Occipital lobe (tissue), 2 donors: ENCODE results near the genes PRRG4, CSTF3 and C11orf91.

DNA sequence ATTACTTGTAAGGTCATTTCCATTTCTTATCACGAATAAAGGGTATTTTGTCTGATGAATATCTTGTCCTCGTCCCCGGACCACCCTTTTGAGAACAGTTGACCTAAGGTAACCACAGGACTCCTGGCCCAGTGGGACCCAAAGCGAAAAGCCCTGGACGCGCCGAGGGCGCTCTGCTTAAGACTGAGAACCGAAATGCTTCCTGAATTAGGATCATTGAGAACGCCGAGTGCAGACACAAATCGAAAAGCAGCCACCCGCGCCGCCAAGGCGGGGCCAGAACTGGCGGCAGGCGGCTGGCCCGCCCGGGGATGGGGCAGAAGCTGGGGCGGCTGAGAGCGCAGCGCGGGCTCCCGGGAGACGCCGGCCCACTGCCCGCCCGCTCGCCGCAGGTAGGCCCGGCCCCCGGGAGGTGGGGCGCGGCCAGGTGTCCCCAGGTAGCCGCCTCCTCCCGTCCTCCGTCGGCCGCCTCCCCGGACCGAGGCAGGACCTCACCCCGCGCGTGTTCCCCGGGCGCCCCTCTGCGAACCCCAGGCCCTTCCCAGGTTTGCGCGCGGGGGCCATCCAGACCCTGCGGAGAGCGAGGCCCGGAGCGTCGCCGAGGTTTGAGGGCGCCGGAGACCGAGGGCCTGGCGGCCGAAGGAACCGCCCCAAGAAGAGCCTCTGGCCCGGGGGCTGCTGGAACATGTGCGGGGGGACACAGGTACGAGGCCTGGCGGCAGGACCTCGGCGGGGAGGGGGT lies at the start of gene PRRG4:
PRRG4 (plus strand) TSS at position 457 of the 742 bp plus-strand sequence.
- RAMPAGE, long total RNA = no peak

DNA sequence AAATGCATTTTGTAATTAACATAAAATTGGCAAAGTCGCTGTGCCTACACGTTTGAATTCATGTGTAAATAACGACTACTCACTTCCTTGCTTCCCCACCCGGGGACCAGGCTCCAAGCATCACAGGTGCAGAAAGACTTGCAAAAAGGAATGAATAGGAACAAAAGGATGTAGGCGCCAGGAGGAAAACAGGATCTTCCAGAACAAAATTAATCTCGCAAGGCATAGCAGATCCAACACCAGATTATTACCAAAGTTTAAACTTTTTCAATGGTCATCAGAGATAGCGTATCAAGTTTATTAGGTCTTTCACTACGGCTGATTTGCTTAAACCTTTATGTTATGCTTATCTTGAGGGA lies 1.3 kb upstream of the QSER1 start:
- RAMPAGE, long total RNA = no peak

DNA sequence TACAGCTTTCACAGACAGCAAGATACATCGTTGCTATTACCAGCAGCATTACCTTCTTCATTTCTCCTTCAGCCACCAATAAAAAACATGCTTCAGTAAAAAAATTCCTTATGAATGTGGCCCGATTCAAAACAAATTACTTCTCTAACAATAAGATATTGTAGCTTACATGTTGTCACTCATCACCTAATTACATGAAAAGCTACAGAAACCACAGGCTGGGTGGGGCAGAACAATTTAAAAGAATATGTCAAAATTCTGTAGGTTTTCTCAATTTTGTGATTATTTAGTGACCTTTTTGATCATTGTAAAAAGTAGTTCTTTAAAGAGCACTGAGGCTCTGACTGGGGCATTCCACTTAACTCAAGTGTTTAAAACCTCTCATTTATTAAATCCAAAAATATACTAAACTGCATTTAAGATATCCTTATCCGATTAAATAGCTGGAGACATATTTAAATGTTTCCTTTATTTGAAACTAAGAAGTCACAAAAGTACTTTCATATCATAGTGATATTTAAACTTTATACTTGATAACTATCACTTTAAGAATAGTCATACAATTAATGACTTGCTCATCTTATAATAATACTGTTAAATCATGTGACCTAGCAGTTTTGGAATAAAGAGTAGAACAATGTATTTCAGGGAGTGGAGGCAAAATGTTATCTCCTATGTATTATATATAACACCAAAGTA lies 23.0 kb downstream of the CSTF3 start:
- RAMPAGE, long total RNA = no peak

DNA sequence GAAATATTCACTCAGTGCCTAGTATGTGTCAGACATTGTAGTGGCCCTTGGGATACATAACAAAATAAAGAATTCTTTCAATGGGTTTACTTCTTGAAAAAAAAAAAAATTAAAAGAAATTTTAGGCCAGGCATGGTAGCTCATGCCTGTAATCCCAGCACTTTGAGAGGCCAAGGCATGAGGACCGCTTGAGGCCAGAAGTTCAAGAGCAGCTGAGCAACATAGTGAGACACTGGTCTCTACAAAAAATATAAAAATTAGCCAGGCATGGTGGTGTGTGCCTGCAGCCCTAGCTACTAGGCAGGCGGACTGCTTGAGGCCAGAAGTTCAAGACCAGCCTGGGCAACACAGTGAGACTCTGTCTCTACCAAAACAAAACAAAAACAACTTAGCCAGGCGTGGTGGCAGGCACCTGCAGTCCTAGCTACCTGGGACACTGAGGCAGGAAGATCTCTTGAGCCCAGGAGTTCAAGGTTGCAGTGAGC lies 14.5 kb downstream of the CSTF3 start:
- RAMPAGE, long total RNA = no peak

DNA sequence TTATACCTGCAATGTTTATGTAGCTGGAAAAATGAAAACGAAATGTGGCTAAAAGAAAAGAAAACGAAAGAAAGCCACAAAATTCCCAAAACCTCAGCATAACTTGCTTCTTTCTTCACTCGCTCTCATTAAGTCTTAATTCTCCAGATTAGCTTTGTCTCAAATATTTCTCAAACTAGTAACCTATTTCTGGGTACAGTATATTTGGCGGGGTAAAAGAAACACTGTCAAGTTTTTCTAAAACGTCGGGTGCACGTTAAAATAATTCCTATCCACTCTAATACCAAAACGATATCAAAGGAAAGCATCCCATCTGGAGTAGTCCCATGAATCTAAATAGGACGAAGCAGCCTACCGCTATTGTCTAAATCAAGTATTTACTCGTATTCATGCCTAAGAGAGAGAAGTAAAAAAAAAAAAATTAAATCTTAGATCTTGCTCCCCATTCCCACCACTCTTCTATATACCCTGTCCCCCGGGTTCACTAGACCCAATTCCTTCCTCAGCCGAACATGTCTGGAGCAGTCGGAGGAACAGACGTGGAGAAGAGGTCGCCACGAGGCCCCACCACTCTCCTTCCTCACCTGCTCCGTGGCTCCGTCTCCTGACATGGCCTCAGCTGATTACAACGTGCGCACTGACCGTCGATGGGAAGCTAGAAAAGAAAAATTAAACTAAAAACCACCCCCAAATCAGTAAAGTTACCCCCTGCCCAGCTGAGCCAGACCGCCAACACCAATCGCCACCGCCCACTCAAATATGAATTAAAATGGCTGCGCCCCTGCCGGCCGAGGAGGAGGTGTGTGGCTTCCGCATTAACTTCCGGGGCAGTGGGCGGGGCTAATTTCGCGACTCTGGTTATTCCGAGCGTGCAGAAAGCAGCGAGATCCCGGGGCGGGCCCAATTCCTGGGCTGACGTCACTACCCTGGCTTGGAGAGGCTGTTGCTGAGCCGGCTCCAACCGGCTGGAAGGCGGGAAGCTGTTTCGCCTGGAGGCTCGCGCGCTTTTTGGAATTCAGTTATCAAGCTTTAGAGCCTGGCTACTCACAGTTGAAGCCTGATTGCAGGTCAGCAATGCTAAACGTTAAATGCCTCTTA lies at the start of gene CSTF3:
CSTF3 (minus strand) TSS at position 766 of the 1,098 bp plus-strand sequence.
- RAMPAGE, long total RNA = start-site peak on the minus strand centred at position 773 of the sequence, 72 bp wide, 172 and 619 reads in 2 replicates

- RAMPAGE, long total RNA = no peak
Measured at GRCh38 chr11:33334621-33335574, 41.0 kb upstream of the KIAA1549L start.

DNA sequence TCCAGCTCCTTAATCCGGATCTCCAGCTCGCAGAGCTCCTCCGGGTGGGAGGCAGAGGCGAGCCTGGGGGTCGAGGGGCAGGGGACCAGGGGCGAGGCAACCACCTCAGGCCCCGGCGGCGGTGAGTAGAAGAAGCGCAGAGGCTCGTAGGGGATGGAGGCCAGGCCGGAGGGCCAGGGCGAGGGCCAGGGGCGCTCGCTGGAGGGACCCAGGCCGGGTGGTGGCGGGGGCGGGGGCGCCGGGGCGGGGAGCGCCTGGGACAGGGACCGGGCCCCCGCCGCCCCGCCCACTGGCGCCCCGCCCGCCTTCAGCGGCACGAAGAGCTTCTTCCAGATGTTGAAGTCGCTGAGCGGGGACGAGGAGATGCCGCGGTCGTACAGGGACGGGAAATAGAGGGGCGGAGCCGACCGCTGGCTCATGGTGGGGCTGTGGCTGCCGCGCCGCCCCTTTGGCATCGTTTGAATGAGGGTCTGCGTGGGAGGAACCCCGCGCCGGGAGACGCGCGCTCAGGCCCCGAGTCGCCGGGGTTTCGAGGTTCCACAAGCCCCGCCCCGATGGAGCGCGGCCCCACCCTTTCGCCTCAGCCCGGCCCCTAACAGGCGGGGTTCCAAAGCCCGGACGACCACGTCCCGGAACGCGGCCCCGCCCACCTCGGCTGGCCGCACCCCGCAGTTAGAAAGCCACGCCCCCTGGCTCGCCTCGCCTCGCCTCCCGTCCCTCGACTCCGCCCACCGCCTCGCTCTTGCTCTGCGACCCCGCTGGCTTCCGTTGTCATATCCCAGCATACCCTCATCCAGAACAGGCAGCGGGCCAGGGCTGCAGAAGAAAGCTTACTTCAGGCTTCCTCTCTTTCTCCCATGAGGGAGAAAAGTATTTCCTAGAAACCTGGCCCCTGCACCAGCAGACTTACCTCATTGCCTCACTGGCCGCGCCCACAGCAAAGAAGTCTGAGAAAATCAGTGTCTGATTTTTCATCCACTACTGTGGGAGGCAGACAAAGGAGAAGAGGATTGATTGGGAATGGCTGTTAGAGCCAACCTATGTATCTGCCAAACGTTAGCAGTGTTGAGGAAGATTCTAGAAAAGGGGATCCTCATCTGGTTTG lies at the start of gene C11orf91:
C11orf91 (minus strand) TSS at position 541 of the 1,105 bp plus-strand sequence.
- RAMPAGE, long total RNA = no peak

DNA sequence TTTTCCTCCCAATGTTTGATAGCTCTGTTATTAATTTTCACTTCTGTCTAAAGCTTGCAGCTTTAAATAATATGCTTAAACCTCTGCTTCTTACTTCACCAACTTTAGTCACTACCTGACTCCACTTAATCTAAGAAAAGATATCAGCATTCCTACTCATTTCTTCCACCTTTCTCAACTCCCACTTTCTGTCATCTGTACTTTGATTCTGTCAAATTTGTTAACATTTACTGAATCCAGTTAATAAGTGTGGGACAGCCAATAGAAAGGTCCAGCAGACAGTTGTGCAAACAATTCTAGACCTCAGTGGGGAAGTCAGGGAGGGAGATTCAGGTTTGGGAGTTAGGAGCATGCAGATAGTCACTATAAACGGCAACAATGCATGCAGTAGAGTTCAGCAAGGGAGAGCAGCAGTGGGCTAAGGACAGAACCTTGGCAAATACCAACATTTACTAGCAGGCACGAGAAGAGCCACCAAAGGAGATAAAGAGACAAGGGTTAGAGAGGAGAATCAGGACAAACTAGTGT lies 4.1 kb downstream of the FBXO3 start:
- RAMPAGE, long total RNA = no peak

- RAMPAGE, long total RNA = no peak
Measured at GRCh38 chr11:33774764-33775198, 461 bp upstream of the FBXO3 start.

DNA sequence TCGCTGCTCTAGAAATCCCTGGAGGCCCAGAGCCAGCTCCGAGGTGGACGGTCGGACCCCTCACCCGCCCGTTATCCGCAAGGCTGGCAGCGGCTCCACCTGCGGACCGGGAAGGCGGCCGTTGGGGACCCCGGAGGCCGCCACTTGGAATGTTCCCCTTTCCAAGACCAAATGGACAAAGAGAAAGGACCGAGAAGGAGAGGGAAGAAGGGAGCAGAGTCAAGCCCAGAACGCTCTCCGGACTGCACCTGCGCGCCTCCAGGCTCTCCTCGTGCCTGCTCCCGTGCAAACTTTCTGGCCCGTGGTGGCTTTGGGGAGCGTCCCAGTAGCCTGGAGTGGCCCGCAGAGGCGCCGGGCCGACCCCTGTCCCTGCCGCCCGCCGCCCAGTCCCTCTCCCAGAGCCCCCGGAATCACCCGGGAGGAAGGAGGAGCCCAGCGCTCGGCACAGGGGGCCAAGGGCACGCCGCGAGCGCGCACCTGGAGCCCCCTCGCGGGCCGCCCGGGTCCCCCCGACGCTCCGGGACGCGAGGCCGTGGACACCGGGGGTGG lies 23.0 kb downstream of the LMO2 start:
- RAMPAGE, long total RNA = no peak

- RAMPAGE, long total RNA = no peak
Measured at GRCh38 chr11:34076035-34076600, 24.6 kb downstream of the CAPRIN1 start.

GRCh38 chr11:34141539-34142099 lies 36.2 kb downstream of the NAT10 start:
- RAMPAGE, long total RNA = no peak

- RAMPAGE, long total RNA = no peak
Measured at GRCh38 chr11:34162464-34162981, 57.1 kb downstream of the NAT10 start.

GRCh38 chr11:34235463-34235993 lies 122.3 kb downstream of the ABTB2 start:
- RAMPAGE, long total RNA = no peak

DNA sequence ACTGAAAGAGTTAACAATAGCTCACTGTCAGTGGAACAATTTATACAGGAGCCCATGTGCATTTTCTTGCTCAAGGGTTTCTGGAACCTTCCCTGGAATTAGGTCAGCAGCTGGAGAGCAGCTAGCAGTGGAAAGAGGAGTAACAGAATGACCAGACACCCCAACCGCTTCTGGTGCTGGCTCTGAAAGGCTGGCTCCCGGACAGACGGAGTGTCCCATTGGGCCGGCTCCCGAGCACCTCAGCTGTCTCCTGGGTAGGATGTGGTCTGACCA lies 44.8 kb downstream of the ABTB2 start:
- RAMPAGE, long total RNA = no peak

- RAMPAGE, long total RNA = no peak
Measured at GRCh38 chr11:34356350-34357337, 1.2 kb downstream of the ABTB2 start.

DNA sequence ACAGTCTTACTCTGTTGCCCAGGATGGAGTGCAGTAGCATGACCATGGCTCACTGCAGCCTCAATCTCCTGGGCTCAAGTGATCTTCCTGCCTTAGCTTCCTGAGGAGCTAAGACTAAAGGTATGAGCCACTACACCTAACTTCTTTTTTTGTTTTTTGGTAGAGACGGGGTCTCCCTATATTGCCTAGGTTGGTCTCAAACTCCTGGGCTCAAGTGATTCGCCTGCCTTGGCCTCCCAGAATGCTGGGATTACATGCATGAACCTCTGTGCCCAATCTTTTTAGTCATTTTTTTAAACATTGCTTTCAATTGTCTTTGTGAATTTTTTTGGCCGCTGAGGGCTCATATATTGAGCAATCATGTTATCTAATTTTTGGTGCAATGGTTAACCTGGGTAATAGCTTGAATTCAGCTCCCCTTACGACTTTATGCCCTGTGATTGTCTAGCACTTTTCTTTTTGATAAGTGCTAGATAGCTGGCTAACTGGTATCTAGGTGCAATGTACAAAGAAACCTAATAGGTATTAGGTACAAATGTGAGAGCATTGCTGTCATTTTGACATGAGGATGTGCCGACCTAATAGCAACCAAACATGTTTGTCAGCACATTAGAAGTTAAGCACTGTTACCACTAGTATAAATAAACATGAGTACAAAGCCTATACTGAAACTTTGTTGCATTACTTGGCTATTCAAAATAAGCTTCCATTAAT lies 35.3 kb upstream of the CAT start:
- RAMPAGE, long total RNA = no peak

DNA sequence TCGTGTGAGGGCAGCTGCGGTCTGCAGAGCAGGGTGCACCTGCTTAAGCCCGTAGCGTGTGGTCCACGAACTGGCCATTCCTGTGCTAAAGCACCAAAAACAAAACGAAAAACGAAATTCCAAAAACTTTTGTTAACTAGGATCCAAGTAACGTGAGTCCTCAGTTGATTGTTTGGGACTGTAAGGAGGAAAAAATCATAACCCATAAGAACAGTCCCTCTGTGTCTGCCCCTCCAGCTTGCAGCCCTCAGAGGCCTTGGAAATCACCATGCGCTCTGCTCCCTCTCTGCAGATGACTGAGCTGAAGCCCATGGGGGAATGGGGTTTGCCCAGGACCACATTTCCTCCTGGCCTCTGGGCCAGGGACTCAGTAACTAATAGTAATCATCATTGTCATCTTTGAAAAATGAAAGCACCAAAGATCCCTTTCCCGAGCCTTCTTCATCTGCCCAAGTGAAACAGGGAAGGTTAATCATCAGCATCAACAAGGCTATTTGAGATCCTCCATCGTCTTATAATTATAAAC lies 24.5 kb downstream of the ELF5 start:
- RAMPAGE, long total RNA = no peak

- RAMPAGE, long total RNA = no peak
Measured at GRCh38 chr11:34601884-34602517, 18.9 kb upstream of the EHF start.

GRCh38 chr11:34639686-34640782 lies 19.1 kb downstream of the EHF start:
- RAMPAGE, long total RNA = no peak